Calu3 (cell line): ENCODE measurements around a stretch of chr12.

- PRO-cap, result no peak
These were observed 2.0 kb downstream of the ADCY6 start for GRCh38 chr12:48786479-48787653.

GRCh38 chr12:48829390-48829621, 11.0 kb downstream of the CACNB3 start:
- PRO-cap, result no peak

- PRO-cap, result no peak
These were observed 4.5 kb downstream of the RND1 start for GRCh38 chr12:48861082-48861732.

DNA sequence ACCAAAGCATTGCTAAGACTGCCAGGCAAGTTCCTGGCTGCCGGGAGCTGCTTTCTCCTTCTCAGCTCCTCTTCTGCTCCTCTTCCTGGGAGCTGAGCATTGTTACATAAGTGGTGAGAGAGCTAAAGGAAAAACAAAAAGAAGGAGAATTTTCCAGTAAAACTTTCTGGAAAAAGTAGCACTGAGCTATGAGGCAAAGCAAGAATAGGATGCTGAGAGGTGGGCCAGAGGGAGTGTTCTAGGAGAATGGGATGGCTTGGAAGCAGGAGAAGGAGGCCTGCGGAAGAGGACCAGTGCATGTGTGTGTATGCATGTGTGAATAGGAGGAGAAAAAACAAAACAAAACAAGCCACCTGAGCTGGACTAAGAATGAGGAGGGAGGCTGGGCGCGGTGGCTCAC, 7.7 kb upstream of the RND1 start:
- PRO-cap, result no peak

DNA sequence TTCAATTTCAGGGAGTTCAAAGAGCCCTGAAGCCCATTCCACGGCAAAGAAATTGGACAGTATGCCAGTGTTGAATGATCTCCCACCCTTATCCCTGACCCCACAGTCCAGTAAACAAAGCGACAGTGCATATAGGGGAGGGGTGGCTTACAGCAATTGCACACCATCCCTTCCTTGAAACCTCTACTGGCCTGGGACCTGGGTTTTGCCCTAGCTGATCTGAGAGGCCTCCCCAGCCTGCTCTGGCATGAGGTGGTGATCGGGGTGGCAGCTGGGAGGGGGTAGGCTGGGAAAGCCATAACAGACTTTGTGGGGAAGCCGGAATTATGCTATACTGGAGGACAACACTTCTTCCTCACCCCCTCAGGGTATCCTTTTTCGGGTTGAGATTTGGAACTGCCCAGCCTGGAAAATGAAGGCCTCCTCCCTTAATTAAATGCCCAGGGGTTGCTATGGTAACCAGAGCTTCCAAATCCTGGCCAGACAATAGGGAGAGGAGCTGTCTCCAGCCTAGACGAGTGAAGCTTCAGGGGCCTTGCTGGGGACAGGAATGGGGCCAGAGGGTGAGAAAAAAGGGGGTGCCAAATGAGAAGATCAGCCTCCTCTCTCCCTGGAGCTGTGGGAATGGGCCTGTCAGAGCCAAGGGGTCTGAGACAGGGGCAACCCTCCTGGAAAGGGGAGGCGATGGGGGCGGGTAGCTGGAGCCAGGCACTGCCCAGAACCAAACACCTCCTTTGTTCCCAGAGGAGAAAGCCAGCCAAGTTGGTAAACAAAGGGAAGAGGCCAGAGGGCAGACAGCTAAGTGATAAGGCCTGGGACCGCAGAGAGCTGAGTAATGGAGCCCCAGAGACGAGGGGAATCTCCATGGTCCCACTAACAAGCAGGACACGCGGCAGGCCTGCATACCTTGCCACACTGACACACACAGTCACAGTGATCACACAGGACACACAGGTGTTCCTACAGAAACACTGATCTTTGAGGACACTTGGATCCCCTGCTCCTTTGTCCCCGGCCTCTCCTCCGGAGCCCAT, 17.7 kb upstream of the RND1 start:
- PRO-cap, result no peak

- PRO-cap, result no peak
These were observed 13.5 kb upstream of the FKBP11 start for GRCh38 chr12:48938549-48939378.

GRCh38 chr12:48977190-48977707, 873 bp upstream of the WNT1 start:
- PRO-cap, result no peak

DNA sequence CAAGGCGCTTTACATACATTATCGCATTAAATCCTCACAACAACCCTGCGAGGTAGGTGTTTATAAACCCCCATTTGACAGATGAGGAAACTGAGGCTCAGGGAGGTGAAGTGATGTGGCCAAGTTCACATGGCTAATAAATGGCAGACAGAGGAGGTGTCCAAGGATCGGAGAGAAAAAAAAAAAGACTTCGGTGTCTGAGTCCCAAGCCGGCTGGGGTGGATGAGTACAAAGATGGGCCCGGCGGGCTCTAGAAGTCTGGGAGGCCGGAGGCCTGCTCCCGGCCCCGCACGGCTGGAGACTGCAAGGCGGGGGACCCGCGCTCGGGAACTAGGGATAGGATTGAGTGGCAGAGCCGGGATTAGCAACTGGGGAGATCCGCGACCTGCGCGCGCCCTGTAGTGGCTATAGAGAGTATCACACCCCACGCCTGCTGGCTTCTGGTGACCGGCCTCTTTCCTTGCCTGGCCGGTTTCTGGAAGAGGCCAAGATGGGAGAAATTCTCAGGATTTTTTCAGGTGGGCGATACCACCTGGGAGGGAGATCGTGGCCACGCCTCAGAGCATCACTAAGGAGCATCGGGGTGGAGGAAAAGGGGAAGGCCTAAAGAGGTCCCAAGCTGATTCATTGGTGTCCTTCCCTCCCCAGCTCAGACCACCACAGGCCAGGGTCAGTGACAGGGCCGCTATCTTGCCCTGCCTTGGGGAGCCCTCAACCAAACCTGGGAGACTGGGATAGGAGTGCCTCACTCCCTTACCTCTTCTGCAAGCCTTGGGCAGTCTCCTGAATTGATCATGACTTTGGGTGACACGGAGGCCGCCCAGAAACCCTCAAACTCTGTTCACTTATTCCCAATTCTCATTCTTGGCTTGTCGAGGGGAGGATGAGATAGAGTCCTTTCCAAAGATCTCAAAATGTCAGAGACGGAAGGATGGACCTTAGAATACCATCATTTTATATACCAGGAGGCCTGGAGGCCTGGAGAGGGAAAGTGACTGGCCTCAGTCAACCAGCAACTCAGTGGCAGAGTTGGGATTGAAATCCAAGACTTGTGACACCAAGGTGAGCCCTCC, 3.6 kb downstream of the DDN start:
- PRO-cap, result no peak

DNA sequence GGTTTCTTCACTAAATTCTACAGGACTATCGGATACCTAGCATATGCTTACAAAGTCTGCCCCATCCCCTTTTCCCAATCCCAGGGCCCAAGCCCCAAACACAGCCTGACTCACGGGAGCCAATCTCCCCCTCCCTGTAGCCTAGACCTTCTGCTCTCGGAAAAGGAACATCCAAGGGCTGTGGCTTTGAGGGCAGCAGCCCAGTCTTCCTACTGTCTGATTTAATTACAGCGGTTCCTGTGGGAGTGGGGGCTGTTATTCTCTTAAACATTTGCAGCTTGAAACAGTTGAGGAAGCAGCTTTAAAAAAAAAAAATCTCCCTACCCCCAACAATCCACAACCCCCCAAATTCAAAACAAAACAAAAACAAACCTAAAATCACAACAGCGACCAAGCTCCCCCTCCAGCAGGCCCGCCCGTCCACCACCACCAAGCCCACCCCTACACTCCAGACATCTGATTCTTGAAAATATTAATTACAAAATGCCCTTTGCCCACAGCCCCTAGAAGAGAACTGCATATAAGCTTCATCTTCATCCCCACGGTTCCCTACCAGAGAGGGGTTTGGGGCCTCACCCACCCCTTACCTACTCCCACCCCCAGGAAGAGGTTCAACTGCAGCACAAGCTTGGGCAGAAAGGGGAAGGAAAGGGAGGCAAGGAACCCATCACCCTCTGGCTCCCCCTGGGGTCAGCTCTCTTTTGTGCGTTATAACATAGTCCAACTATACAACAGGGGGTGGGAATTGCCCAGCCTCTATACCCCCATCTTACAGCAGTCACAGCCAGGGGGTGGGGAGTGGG, 1.1 kb upstream of the PRKAG1 start:
- PRO-cap, result no peak

DNA sequence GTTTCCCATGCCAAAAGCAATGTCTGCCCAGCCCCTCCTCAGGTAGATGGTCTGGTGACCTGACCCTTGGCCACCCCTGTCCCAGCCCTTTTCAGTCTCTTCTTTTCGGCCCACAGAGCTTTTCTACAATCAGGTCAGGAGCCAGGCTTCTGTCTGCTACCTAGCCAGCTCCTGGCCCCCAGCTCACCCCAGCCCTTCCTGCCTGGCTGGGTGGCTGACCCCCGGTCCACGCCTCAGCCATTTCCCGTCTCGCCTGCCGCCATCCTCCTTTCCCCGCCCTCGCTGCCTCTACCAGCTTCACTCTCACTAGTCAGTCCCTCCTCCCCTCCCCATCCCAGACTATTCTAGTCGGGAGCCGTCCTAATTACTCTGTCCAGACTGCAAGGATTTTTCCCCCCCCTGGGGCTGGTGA, 918 bp downstream of the DHH start:
- PRO-cap, result no peak

DNA sequence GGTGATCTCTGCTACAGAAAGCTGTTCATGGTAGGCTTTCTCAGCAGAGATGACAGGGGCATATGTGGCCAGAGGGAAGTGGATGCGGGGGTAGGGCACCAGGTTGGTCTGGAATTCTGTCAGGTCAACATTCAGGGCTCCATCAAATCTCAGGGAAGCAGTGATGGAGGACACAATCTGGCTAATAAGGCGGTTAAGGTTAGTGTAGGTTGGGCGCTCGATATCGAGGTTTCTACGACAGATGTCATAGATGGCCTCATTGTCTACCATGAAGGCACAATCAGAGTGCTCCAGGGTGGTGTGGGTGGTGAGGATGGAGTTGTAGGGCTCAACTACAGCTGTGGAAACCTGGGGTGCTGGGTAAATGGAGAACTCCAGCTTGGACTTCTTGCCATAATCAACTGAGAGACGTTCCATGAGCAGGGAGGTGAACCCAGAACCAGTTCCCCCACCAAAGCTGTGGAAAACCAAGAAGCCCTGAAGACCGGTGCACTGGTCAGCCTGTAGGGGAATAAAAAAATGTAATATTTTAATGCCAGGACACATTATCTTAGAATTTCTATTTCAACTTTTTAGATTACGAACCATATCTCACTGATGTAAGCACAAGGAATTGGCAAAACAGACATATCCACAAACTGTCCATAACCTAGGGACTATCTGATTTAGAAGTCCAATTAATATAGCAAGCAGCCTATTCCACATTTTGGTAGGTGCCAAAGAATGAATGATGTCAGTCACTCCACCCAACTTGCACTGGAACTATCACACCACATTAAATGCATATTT, 2.6 kb downstream of the TUBA1B start:
- PRO-cap, result no peak

- PRO-cap, result no peak
These were observed 7.0 kb downstream of the TUBA1C start for GRCh38 chr12:49271645-49272502.

GRCh38 chr12:49292708-49293815, 1.9 kb upstream of the PRPH start:
- PRO-cap, result no peak

GRCh38 chr12:49670801-49671897, 36.1 kb downstream of the FMNL3 start:
- PRO-cap, result no peak

DNA sequence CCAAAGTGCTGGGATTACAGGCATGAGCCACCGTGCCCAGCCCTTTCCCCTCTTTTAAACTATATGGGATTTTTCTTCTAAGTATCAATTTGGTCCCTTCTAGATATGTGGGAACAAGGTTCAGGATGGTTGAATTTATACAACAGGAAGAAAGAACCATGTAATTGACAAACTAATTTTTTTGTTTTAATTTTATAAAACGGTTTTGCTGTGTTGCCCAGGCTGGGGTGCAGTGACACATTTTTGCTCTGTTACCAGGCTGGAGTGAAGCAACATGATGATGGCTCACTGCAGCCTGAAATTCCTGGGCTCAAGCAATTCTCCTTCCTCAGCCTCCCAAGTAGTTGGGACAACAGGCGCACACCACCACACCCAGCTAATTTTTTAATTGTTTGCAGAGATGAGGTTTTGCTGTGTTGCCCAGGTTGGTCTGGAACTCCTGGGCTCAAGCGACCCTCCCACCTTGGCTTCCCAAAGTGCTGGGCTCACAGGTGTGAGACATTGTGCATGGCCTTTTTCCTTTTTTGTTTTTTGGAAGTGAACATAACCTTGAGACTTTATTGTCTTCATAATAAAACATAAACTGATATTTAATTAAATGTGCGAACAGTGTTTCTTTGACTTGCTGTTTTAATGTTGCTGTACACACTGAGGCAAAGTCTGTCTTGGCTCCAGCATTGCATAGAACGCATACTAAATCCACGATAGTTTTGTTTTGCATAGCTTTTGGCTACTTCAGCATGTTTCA, 5.9 kb downstream of the TMBIM6 start:
- PRO-cap, result no peak

- PRO-cap, result no peak
These were observed 18.4 kb downstream of the NCKAP5L start for GRCh38 chr12:49809414-49810587.

DNA sequence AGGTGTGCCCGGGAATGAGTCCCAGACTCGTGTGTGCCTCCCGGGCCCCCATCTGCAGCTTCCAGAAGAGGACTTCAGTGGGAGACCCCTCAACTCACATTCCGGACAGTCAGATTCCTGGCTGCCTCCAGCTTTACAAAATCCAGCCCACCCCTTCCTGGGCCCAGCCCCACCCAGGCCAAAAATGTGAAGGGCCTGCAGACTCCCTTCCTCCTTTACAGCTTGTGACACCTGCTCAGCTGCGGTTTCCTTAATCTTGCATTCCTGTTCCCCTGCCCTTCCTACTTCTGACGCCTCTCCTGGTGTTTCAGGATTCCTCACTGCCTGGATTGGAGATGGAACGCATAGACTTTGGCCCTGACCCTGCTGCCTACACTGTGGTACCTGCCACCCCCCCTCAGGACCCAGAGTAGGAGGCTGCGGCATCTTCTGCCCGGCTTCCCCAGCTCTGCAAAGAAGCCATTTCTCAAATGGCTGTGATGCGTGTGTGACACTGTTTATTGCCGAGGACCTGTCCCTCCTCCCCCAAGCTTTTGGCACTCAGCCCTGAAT, 24.7 kb upstream of the BCDIN3D start:
- PRO-cap, result no peak

DNA sequence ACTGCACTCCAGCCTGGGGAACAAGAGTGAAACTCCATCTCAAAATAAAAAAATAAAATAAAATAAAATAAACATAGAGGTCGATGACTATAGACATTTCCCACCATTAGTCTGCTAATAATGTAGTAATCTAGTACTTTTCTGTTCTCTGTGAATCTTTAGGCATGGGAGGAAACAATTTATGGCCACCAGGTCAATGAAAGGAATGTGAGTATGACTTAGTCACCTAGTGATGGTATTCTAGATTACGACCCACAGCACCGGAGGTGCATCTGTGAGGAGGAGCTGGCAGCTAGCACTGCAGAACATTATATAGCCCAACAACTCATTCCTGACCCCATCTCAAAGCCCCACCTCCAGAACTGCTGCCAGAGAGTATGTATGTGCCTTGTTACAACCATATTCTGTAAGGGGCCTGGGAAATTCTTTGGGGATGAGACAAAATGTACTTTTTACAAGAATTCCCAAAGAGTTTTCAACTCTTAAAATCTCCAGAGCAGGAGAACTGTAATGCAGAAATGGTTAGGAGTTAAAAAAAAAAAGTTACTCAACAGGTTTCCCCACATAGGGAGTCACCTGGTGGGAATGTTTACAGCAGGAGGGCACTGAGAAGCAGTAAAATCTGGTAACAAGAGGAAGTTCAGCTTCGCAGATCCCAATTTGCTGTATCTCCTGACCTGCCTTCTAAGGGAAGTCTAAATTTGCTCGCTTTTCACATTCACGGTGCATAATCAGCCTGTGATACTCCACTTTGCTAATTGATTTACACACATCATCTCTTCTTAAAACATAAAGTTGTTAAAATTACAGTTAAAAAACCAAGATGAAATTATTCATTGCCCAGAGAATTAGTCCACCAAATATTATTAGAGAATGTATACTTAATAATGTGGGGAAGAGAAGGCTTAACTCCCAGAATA, 34.9 kb upstream of the CERS5 start:
- PRO-cap, result unidirectional peak, plus-strand start at position 257 of the sequence

DNA sequence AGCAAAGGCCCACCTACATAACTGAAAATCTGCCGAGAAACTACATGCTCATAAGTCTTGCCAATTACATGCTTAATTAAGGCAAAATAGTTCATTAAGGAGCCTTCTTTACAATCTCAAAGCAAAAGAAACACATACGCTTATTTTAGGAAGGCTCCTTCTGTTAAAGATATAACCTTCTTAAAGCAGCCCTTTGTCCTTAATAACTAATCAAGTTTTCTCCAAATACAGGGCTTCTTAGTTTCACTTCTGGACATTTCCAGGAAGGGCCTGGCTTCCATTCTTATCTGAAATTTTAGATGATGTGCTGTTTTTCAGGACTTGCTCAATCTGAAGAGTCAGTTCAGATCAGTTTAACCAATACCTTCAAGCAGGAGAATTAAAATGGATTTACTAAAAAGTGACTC, 11.5 kb downstream of the LIMA1 start:
- PRO-cap, result no peak

- PRO-cap, result no peak
These were observed 16.1 kb upstream of the DIP2B start for GRCh38 chr12:50488689-50489154.